GM23338 (cell line): ENCODE results near the genes GCNT3 and BNIP2.

GRCh38 chr15:59553808-59554464, 57.6 kb upstream of the GCNT3 start:
- PRO-cap: no peak
- RAMPAGE, long total RNA: no peak

GRCh38 chr15:59611401-59611985, at the start of gene GCNT3:
Gene GCNT3 (plus strand): TSS chr15:59611783.
- PRO-cap: no peak
- RAMPAGE, long total RNA: no peak

- PRO-cap: no peak
- RAMPAGE, long total RNA: no peak
Measured at GRCh38 chr15:59617945-59618750, 6.6 kb downstream of the GCNT3 start.

- PRO-cap: no peak
- RAMPAGE, long total RNA: no peak
Measured at GRCh38 chr15:59686343-59686689, 2.8 kb downstream of the BNIP2 start.

- PRO-cap: bidirectional peak, plus-strand start at chr15:59689539, minus-strand start at chr15:59689320
- RAMPAGE, long total RNA: no peak
Measured at GRCh38 chr15:59689213-59689712, at the start of gene BNIP2. Gene BNIP2 (minus strand): TSS chr15:59689320.

GRCh38 chr15:59791808-59792259, 102.7 kb upstream of the BNIP2 start:
- PRO-cap: unidirectional peak, minus-strand start at chr15:59791981
- RAMPAGE, long total RNA: no peak

DNA sequence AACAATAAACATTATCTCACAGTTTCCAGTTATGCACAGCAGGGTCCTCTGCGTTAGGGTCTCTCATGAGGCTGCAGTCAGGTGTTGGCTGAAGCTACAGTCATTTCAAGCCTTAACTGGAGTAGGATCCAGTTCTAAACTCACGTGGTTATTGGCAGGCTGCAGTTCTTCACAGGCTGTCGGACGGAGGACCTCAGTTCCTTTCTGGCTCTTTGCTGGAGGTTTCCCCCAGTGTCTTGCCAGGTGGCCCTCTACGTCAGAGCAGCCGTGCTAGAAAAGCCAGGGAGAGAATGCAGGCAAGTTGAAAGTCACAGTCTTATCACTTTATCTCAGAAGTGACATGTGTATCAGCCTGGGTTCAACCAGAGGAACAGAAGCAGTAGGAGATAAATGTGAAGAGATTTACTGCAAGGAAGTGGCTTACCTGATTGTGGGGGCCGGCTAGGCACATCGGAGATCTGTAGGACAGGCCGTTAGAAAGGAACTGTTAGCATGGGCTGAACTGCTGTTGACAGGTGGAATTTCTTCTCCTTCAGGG, 125.2 kb upstream of the BNIP2 start:
- PRO-cap: no peak
- RAMPAGE, long total RNA: no peak

DNA sequence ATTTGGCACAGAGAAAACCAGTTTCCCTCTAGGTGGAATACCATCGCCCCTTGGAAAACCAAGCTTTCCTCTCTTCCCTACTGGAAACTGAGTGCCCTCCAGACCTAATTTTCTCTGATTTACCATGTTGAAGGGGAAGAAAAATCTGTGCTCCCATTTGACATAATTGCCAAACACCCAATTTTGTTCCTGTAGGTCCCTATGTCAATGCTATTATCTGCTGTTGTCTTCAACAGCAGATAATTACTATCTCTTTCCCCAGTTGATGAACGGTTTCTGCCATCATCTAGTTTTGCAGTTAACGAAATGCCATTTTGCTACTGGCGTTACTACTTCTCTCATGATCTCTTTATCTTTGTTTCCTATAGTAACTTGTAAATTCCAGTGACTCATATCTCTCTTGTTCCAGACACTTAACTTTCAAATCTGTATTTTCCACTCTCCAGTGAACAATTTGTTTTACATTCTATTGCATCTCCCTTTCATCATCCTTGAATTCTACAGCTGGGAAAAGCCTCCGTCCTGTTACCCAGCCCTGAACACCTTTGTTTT, 111.5 kb downstream of the FOXB1 start:
- PRO-cap: no peak
- RAMPAGE, long total RNA: no peak

GRCh38 chr15:60348725-60349133, 49.1 kb downstream of the ANXA2 start:
- PRO-cap: no peak
- RAMPAGE, long total RNA: no peak

DNA sequence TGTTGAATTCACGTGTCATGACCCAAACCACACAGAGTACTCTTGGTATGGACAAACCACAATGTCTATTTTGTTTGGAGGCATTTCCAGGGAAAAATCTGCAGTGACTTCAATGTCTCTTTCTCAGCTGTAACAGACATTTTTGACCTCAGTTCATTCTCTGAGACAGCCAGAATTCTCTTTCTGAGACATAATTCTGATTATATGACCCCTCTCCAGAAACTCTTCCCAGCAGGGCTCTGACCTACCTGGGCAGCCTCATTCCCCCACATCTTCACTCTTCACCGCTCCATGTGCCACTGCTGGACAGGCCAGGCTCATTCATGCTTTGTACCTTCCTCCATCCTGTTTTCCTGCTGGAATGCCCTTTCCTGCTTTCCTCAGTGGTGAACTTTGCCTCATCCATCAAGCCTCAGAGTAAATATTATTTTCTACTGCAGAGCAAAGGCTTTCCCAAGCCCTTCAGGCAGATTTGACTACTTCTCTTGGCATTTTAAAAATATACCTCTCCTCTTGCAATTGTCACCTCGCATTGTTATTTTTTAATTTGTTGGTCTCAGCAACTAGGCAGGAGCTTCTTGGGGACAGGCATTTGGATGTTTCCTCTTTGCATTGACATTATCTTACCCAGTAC, 4.9 kb upstream of the ANXA2 start:
- PRO-cap: no peak
- RAMPAGE, long total RNA: no peak

GRCh38 chr15:60477792-60478494, 999 bp downstream of the ICE2 start:
- PRO-cap: unidirectional peak, plus-strand start at chr15:60478007; unidirectional peak, plus-strand start at chr15:60478090
- RAMPAGE, long total RNA: no peak

DNA sequence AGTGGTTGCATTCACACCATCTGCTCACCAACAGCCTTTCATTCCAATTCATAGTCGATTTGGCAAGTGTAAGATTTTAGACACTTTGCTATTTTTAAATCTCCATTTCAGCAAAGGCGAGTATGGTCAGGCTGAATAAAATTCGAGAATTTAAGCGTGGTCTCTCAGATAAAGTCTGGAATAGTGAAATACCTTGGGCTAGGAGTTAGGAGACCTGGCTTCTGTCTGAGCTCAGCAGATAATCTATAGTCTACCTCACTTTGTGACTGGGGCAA, 29.0 kb upstream of the ICE2 start:
- PRO-cap: unidirectional peak, minus-strand start at position 61 of the sequence
- RAMPAGE, long total RNA: no peak

DNA sequence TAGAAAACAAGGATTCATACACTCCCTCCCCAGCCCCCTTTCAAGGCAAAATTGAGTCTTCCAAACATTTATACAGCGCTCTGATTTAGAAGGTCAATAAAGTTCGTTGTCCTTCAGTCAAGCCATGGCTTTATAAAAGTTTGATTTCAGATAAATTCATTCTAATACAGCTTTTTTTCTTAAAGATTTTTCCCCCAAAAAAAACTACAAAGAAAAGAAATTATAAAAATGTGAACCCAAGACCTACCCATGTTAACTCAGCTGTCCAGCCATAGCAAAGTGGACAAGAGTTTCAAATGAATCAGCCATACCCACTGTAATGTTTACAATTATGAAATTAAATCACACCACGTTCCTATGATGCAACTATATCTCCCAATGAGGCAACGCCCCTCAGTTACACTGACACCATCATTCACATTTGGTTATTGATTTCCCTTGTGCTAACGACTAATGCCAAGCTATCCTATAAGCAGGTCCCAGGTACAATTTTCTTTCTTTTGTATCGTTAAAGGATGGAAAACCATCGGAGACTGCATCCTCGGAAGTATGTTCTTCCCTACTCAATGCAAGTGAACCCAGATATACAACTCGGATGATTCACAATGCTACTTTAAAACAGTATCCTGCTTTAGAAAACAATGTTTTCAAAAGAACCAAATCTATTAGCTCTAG, 115.1 kb upstream of the ICE2 start:
- PRO-cap: no peak
- RAMPAGE, long total RNA: no peak

GRCh38 chr15:60656491-60656961, 177.6 kb upstream of the ICE2 start:
- PRO-cap: no peak
- RAMPAGE, long total RNA: no peak

DNA sequence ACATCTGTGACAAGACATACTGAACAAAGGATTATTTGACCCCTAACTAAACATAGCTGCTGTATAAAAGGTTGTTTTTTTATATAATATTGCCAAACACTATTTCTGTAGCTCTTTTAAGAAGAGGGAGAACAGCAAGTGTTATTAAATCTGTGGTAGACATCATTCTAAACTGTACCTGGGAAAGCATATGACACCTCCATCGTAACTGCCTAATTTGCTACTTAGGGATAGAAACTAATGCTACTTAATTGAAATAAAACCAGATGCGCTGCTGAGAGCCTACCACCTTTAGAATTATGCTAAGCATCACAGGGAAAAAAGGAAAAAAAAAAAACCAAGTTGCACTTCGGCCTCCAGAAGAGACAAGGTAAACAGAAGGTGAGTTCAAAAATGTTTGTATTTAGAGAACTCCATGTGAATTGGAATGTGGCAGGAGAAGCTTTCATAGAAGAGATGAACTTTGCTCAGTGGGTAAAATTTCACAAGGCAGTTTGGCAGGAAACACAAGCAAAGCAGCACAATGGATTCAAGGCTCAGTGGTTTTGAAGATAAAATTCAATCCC, 256.4 kb upstream of the ICE2 start:
- PRO-cap: no peak
- RAMPAGE, long total RNA: no peak

DNA sequence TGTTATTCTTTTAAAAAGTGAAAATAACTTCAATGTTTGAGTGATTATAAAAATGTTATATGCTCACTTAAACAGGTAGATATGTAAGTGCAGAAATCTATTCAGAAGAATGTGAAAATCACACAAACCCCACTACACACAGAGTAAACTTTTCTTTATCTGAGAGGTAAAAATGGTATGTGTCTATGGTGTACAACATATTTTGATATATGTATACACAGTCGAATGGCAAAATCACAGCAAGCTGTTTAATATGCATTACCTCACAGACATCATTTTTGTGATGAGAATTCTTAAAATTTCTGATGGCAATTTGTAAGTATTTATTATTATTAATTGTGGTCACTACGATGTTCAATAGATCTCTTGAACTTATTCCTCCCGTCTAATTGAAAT, 263.3 kb upstream of the ICE2 start:
- PRO-cap: no peak
- RAMPAGE, long total RNA: no peak

DNA sequence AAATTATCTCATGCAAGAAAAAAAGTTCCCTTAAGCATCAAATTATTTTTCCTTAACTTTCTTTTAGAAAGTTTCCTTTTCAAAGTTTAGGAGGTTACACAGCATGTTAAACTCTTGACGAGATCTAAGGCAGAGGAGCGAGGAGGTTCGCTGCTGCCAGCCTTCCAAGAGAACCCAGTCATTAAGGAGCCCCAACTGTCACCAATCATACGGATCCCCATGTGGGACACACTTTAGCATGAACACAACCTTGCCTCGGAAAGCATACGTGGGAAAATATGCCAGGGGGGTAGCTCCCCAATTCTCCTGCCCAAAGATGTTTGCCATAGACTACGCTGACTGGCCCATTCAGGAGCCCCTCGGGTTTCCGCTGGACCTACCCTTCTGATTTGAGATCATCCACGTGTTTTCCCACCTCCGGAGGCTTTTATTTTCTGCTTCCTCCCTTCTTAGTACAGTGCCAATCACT, 284.5 kb upstream of the ICE2 start:
- PRO-cap: no peak
- RAMPAGE, long total RNA: no peak

- PRO-cap: no peak
- RAMPAGE, long total RNA: no peak
Measured at GRCh38 chr15:60968841-60969945, 259.9 kb downstream of the RORA start.

GRCh38 chr15:61102500-61102927, 126.6 kb downstream of the RORA start:
- PRO-cap: no peak
- RAMPAGE, long total RNA: no peak

DNA sequence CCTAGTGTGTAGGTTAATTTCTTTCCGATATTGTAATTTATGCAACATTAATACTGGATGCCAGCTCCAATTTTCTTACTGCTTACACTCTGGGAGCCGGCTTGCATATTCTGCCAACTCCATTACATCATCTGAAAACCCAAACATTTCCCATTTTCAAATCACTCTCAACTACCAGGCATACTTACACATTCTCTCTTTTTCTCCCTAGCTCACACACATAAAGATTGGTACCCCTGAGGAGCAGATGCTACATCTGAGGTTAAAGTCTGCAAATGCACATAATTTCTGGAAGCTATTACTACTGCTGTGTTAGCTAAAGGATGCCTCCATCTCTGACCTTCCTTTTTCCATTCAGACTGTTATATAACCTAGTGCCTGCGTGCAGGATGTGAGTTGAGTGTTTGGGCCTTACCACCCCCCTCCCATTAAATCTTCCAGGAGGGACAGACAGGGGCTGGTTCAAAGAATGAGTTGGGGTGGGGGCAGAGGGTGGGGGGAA, 2.7 kb downstream of the RORA start:
- PRO-cap: no peak
- RAMPAGE, long total RNA: no peak